Skeletal muscle satellite cell (primary cell): Measurements from ENCODE around the genes C1orf50 and MPL.

DNA sequence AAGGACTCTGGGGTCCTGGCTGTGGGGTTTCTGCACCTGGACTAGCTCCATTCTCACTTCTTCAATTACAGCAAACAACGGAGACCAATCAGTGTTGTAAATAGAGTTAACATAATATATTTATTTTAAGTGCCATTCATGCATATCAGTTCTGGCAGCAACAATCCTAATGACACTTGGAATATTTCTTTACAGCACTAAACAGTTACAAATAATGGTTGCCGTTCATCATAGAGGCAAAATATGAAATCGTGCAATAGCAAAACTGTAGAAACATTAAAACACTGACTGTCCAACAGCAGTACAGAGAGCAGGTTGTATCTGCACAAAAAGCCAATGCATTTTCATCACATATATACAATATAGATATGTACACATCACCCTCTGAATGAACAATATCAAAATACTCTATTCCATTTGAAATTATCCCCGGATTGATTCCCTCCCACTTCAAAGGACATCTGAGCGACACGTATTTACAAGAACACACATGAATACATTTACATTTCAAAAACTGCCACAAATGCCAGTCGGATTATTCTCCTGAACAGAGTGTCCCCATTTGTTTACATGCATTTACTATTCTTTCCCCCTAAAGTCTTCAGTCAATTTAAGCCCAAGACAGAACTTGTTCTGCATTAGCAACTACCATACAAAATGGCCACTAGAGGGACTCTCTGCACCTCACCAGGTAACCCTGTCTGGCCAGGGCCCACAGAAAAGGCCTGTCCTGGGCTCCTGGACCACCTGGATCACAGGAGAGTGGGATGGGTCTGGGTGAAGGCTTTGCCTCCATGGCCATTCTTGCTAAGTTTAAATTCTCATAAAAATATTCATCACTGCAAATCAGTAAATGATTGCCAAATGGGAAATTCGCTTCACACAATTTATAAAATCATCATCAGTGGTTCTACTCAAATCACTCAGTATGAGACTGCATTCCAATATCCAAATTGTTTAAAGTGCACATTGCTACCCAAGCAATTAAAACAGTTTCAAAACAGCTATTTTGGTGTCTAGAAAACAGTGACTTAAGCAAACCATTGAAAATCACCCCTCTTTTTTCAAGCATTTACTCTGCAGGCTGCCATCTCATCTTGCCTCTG is 12.3 kb upstream of the GUCA2A start:
- CAGE, long polyA plus RNA, result no peak

GRCh38 chr1:42296273-42297041 is 38.6 kb downstream of the FOXJ3 start:
- CAGE, long polyA plus RNA, result no peak

DNA sequence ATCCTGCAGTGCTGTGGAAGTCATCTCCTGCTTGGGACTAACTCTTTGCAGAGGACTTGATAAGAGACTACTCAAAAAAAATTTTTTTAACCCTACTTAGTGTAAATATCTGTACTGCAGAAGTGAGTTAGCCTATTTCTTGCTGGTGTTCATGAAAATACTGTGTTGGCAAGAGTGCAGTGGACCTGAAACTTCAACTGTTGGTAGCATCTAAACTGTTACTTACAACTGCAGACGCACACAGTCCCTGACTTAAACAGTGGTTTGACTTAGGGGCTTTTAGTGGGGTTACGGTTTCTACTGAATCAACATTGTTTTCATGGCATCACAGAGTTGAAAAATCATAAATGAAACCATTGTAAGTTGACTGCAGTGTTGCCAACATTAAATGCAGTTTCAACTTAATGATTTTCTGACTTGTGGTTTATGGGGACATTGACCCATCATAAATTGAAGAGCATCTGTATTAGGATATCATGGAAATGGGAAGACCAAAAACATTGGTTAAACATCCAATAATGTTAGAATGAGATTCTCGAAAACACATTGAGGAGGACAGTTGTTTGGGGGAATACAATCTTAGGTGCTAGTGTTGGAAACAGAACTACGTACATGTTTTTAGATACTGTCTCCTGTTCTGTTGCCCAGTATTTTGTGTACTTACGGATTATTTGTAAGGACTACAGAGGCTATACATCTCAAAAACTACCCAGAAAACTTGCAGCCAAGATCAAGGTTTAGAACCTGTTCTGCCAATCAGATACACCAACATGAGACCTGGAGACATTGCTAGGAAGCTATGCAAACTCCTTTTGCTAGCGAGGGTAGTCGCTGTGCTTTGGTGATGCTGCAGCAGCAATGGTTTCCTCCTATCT is 21.4 kb downstream of the YBX1 start:
- CAGE, long polyA plus RNA, result no peak

DNA sequence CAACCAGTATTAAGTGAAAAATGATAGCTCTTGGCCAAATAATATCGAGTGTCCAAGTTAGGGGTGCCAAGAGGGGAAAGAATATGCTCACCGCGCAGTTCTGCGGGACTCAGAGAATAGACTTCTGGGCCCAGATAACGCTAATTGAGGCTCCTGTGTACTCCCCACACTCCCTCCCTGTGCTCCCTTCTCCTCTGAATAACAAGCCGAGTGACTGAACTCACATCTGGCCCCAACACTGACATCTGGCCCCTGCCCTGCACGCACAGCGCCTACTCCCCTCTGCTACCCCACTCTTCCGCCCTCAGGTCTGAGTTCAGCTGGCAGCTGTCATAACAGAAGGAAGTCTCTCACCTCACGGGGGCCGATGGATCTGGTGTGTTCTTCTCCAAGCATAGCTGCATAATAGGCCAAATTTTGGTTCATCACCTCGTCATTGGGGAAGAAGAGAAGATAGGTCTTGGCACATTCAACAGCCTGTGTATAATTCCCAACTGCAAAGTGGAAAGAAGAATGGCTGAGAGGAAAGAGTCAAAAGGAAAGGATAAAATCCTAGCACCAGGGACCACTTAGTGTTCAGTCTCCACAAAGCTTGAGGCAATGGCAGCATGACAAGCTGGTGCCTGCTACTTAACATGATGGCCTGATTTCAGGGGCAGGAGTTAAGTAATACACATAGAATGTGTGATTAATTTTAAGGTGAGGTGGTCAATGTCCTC is 9.2 kb downstream of the P3H1 start:
- CAGE, long polyA plus RNA, result no peak

GRCh38 chr1:42766912-42768046 is at the start of gene C1orf50:
Gene C1orf50 (plus strand): TSS chr1:42767249.
- CAGE, long polyA plus RNA, result start-site peak on the minus strand at chr1:42767012-42767033, 106 and 81 reads in 2 replicates

GRCh38 chr1:42939961-42940691 is 18.5 kb downstream of the SLC2A1 start:
- CAGE, long polyA plus RNA, result no peak

DNA sequence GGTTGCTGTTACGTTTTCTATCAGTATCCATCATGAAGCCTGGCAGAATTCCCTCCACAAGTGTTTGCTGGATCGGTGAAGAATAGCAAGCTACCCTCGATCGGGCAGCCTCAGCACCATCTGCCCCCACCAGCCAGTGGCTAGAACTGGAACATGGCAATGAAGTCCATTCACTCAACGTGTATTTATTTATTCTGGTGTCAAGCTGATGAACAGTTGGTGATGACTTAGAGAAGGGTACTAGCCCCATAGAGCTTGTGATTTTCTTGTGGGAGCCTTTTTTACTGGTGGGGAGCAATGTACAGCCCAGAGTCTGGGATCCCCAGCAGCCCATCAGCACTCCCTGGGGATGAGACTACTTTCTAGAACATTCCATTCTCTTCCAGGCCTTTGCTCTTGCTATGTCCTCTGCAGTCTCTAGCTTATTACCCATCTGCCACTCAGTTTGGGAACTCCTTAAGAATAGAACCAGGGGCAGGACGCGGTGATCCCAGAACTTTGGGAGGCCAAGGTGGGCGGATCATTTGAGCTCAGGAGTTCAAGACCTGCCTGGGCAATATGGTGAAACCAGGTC is 11.6 kb downstream of the SLC2A1 start:
- CAGE, long polyA plus RNA, result no peak

GRCh38 chr1:42947591-42948156 is 11.0 kb downstream of the SLC2A1 start:
- CAGE, long polyA plus RNA, result no peak

DNA sequence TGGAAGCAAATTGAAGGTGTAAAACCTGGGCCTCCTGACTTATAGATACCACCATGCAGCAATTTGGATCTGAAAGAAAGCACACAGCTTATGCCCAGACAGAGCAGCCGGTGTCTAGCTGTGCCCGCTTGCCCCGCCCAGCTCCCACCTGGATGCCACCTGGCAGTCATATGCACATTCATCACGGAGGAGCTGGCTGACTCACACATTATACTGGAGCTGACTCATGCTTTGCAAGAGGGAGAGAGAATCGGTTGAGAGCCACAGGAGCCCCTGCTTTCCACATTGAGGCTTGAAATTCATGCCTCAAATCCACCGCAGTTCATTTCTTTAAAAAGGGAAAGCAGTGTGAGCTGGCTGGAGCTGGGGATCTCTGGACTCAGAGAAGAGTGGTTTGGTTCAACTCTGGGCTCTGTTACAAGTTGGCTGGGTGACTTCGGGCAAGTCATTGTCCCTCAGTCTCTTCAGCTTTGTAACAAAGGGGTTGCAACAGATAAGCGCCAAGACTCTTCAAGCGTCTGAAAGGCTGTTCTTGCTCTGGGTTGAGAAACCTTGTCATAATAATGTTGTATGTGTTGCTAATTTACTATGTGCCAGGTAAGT is 8.5 kb upstream of the SLC2A1 start:
- CAGE, long polyA plus RNA, result no peak

DNA sequence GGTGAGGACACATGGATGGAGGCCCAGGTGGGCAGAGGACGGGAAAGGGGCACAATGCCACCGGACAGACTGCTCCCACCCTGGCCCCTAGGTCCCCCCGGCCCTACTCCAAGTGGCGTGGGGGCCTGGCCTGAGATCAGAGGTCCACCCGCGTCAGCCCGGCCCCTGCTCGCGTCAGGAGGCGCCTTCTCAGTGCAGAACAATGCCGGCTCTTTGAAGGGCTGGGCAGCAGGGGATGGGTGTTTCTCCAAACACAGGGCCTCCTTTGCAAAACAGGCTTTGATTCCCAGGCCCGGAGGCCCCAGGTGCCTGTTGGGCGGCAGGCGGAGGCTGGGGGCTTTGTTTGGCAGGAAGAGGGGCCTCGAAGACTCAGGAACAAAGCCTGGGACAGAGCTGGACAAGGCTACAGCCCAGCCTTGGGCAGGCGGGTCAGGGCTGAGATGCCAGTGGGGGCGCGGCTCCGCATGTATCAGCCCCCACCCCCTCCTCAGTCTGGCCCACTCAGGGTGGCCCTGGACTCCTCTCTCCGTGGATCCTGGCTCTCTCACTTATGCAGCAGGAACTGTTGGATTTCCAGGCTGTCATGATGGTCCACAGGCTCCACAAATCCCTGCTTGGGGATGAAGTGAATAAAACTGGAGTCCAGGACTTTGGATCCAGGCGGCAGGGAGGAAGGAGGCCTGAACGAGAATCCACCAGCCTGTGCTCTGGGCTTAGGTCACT is 77.4 kb upstream of the SLC2A1 start:
- CAGE, long polyA plus RNA, result no peak

DNA sequence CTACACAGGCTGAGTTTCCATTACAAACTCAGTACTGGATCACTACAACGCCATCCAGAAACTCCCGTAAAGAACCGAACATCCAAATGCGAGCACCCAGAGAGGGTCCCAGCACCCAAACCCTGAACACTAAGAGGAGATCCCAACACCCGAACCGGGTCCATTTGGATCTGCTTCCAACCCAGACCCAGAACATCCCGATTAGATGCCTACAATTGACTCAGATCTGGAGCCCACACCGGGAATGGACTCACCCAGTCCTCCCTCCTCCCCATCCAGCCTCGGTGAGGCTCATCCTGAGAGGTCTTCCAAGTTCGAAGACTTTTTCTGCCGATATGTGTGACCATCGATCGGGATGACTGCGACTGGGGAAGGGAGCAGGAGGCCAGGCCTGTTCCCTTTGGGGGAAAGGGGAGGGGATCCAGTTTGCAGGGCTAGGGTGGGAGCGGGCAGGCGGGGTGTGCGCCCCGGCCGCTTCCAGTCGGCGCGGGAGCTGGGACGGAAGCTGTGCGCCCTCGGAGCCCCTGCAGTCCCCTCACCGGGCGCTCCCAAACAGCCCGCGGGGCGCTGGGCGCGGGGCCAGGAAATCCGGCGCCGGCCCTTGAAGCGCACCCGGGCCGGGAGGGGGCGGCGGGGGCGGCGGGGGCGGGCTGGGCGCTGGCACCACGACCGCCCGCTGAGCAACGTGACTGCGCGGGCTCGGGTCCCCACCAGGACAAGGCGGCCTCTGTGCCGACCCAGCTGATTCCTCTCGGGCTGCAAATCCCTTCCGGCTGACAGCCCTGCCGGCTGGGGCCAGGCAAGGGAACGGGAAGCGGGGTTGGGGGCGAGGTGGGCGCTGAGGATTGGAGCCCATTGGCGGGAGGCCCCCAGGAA is 79.7 kb upstream of the CFAP144 start:
- CAGE, long polyA plus RNA, result no peak

DNA sequence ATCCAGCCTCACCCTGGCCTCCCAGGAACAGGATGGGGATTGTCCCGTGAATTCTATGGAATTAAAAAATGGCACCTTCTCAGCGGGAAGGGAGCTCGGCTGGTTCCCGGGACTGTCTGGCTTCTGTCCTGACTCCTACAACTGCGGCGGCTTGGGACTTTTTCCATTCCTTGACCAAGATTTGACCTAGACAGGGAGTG is 78.5 kb upstream of the CFAP144 start:
- CAGE, long polyA plus RNA, result no peak

- CAGE, long polyA plus RNA, result no peak
These were observed at the start of gene MPL for GRCh38 chr1:43337547-43338120. Gene MPL (plus strand): TSS chr1:43337818.

GRCh38 chr1:43345277-43345605 is 7.6 kb downstream of the MPL start:
- CAGE, long polyA plus RNA, result no peak

DNA sequence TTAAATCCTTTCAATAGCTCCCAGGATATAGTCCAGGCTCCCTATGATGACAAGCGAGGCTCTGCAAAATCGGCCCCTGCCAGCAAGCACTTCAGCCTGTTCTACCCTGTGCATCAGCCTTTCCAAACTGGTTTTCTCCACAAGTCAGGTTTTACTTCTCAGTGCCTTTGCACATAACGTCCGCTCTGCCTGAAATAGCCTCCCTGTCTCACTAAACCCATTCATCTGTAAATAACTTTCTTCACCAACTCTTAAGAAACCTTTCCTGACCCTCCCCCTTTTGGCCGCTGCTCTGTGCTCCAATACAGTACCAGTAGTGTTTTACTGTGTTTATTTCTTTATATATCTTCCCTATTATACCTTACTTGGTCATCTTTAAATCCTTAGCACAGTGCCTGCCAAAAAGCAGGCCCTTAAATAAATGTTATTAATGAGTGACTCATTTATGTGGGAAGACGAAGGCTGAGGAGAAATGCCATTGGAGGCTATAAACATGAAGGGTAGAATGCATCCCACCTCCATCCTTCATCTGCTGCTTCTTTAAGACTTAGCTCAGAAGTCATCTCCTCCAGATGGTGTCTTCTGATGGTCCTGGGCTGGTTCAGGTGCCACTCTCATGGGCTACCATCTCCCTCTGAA is 8.8 kb upstream of the CDC20 start:
- CAGE, long polyA plus RNA, result no peak

GRCh38 chr1:43366730-43367263 is 1.0 kb downstream of the ELOVL1 start:
- CAGE, long polyA plus RNA, result no peak

DNA sequence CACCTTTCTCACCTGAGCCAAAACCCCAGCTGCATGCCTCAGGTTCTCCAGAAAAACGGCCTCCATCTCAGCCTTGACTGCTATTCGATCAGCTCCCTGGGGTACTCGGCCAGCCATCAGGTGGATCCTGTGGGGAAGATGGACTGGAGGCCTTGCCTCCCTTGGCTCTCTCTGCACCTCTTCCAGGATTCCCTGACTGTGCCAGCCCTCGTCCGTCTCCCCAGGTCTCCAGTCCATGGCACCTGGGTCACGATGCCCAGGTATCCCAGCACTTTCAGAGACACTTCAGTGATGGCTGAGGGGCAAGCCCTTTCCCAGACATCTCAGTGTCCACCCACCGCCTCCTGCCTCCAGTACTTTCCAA is 1.6 kb downstream of the HYI start:
- CAGE, long polyA plus RNA, result no peak

DNA sequence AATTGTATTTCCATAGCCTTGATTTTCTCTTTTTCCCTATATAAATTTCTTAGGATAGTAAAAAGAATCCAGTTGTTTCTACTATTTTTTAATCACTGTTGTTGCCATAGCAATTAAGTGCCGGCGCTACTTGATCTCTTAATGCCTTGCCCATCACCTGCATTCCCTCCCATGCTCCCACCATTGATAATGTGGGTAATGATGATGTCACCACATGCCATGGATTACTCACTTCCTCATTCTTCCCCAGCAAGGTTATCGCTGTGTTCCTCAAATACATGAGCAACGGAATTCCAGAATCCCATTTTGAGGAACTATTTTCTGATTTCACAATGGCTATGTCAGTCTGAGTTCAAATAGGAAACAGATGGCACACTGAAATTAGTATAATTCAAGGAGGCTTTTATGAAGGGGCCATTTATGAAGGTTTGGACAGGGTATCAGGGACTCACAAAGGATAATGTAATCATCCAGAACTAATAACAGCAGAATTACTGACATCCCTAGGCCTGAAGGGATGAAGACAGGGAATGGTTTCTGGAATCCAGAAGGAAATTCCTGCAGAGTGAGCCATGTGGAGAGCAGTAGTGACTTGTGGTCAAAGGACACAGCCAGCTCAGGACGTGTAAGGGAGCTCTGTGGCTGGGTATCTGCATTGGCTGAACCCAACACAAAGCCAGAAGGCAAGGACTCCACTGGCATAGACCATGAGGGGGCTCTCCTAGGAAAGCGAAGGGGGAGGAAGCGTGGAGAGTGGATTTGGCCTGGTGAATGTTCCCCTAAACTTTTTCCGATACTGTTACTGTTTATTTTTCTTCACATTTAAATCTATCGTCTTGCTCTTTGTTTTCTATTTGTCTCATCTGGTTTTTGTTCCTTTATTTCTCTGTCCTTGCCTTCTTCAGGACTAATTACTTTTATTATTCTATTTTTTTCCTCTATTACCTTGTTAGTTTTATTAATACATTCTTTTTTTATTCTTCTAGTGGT is 19.0 kb upstream of the HYI start:
- CAGE, long polyA plus RNA, result no peak

GRCh38 chr1:43494174-43494582 is 36.5 kb upstream of the PTPRF start:
- CAGE, long polyA plus RNA, result no peak

GRCh38 chr1:43590941-43591679 is 58.8 kb upstream of the KDM4A start:
- CAGE, long polyA plus RNA, result no peak